Osteocyte (in vitro differentiated cells): ENCODE data around the genes SPATS2 and AQP6.

GRCh38 chr12:49059275-49059479 is 1.4 kb downstream of the KMT2D start:
- PRO-cap: no peak

- PRO-cap: no peak
Measured at GRCh38 chr12:49103685-49104564, 6.7 kb downstream of the LMBR1L start.

GRCh38 chr12:49128438-49129226 is 2.6 kb downstream of the TUBA1B start:
- PRO-cap: no peak

DNA sequence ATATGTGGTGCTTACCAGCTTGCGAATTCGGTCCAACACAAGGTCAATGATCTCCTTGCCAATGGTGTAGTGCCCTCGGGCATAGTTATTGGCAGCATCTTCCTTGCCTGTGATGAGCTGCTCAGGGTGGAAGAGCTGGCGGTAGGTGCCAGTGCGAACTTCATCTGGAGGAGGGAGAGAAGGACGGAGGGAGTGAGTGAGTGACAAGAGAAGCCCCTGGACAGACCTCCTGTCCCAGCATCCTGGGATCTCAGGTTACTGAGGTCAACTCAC is 2.0 kb downstream of the TUBA1B start:
- PRO-cap: no peak

- PRO-cap: no peak
Measured at GRCh38 chr12:49161246-49161715, 27.6 kb downstream of the TUBA1A start.

DNA sequence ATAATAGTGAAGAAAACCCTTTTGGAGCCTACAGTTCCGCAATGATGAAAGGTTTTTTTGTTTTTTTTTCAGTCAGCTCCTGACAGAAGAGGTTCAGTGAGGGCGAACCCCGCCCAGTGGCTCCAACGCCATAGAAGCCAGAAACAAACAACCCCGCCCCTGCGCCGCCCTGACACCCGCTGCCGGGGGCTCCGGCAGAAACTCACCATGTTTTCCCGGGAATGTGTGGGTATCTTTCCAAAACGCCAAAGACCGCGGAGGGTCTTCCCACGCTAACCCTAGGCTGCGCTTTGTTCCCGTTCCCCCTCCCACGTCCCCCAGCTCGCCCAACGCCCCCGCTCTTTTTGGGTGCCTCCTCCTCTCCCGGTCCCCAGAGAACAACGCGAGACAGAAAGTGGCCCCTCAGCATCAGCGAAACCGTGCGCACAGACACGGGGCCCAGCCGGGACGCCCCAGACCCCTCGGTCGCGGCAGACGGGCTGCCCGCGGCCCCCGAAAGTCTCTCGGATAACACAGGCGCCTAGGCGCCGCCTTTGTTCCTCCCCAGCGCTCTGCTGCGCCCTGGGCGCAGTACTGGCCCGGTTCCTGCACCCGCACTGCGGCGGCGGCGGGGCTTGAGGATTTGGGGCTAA is 553 bp downstream of the TUBA1A start:
- PRO-cap: bidirectional peak, plus-strand start at position 428 of the sequence, minus-strand start at position 285 of the sequence

DNA sequence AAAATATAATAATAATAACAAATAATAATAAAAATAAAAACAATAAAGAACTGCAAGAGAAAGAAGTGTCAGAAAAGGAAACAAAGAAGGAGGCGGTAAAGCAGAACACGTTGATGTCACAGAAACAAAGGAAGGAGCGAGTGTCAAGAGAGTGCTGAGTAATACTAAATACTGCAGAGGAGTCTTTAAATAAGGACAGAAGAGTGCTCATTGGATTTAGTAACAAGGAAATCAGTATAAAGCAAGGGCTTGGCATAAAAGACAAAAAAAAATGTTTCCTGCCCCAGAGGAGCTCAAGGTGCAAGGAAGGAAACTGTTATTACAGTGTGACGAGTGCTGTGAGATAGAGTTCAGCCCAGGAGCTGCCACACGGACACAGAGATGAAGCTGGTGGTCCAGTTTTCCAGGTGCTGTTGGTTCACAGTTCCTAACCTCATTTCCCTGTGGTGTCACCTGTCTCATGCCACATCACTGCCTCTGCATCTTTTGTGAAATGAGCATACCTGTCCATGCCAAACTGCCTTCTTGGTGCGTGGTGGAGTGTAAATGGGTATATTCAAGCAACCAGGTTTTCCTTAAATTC is 8.4 kb upstream of the TUBA1A start:
- PRO-cap: no peak

DNA sequence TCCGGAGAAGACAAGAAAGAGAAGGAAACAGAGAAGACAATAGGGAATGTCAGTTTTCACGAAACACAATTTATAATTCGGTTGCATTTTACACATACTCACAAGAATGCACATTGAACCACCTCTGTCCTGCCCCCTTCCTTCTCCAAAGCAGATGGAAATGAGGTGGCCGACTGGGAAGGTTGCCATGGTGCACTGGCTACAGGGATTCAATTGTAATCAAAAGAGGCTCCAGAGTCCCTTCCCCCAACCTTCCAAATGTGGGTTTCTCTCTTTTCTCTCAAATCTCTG is 9.9 kb upstream of the TUBA1A start:
- PRO-cap: no peak

DNA sequence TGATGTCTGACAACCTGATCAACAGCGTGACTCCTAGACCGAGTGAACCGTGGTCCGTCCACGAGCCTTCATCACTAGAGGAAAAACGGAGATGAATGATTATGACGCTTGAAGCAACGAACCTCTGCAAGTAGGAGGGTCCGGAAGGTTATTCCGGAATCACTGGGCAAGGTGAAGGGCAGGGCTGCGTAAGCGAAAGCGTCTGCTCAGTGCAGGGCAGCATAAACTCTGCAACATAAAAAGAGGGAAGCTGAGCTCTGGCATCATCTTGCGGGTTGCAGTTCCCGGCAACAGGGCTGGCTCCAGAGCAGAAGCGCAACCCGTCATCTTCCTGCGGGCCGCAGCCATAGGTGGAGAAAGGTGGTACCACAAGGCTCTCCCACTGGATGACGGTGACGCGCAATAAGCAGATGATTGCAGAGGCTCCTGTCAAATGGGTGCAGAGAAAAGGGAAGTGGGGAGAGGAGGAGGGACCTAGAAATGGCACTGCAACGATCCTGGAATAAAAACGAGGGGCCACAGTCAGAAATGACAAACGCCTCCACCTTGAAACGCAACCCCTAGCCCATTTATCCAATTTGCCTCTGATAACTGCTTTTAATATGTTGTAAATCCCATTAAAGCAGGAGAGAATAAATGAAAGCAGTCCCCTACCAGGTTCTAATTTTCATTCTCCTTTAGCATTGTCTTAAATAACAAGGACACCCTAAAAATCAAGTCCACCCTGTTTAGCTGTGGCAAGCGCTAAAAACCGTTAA is 31.1 kb upstream of the TUBA1C start:
- PRO-cap: no peak

DNA sequence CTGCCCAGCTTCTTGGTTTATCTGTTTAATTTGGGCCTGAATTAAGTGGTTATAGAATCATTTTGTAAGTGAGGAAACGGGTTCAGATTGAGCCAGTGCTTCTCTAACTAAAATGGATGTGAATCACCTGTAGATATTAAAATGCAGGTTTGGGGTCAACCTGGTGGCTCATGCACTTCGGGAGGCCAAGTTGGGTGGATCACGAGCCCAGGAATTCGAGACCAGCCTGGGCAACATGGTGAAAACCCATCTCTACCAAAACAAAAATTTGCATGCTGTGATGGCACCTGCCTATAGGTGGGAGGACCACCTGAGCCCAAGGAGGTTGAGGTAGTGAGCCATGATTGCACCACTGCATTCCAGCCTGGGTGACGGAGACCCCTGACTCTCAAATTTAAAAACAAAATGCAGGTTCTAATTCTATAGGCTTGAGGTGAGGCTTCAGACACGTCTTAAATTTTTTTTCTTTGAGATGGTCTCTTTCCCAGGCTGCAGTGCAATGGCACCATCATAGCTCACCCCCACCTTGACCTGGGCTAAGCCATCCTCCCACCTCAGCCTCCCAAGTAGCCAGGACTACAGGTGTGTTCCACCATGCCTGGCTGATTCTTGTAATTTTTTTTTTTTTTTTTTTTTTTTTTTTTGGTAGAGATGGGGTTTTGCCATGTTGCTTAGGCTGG is 8.9 kb downstream of the TUBA1C start:
- PRO-cap: no peak

DNA sequence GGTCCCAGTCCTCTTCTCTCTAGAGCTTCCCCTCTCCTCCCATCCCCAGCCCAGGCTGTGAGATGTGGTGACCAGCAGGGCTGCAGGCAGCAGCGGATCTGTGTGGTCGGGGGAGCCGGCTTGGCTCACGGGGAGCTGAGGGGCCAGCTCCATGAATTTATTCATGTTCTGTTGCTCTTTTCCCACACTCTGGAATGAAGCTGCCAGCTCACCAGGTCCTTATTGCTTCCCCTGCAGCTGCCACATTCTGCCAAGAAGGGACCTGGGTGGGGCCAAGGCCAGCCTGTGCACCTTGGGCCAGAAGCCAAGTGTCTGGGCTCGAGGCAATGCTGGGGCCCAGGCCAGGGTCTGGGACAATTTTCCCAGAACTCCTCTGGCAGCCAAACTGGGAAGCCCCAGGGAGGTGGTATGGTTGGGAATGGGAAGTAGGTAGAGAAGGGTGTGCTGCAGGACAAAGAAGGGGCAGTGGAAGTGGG is 2.5 kb upstream of the C1QL4 start:
- PRO-cap: no peak

- PRO-cap: no peak
Measured at GRCh38 chr12:49344641-49345903, 1.6 kb upstream of the DNAJC22 start.

DNA sequence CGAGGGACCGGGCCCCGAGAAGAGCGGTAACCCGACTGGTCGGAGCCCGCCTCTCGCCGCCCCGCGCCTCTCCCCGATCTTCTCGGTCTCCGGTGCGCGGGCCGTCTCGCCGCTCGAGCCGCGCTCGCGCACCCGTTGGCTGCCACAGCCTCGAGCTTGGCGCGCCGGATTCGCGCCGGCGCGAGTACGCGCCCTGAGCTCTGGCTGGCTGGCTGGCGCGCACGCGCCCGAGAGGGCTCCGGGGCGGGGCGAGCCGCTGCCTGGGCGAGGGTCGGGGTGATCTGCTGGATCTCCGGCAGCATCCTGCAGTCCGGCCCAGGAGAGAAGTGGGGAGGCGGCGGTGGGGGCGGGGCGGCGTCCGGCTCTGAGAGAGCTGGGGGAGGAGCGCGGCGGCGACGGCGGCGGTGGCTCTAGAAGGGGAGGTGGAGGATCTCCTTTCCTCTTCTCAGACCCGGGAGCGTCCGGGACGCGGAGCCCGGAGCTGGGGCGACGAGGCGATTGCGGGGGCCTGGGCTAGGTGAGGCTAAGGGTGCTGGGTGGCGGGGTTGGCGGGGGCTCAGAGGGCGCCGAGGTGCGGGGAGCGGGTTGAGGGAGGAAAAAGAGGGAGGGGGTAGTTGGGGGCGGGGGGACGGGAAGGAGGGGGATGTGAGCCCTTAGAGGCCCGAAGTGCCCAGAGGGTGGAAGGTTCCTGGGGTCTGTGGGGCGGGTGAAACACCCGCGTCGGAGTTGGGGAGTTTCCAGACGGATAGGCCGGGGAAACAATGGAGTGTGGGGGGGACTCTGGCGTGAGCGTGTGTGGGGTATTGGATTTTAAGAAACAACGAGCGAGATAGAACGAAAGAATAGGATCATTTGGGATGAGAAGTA is at the start of gene SPATS2:
SPATS2 (plus strand) TSS at position 392 of the 867 bp plus-strand sequence.
- PRO-cap: bidirectional peak, plus-strand start at position 308 of the sequence, minus-strand start at position 91 of the sequence; unidirectional peak, plus-strand start at position 656 of the sequence

DNA sequence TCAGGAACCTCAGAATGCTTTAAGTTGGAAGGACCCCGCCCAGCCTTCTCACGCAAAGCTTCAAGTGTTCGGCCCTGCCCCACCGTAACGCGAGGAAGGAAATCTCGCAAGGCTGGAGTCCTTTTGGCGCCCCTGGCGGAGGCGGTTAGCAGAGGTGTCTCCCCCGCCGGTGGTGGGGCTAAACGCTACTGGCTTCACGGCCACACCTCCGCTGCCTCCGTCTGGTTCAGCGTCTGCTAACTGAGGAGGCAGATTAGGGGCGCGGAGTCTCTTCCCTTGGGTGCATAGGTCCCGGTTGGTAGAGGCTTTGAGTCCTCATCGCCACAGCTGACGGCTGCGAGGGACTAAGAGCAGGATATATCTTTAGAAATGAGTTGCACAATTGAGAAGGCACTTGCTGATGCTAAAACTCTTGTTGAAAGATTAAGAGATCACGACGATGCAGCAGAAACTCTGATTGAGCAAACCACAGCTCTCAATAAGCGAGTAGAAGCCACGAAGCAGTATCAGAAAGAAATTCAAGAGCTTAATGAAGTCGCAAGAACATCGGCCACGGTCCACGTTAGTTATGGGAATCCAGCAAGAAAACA is 22.0 kb downstream of the SPATS2 start:
- PRO-cap: no peak

DNA sequence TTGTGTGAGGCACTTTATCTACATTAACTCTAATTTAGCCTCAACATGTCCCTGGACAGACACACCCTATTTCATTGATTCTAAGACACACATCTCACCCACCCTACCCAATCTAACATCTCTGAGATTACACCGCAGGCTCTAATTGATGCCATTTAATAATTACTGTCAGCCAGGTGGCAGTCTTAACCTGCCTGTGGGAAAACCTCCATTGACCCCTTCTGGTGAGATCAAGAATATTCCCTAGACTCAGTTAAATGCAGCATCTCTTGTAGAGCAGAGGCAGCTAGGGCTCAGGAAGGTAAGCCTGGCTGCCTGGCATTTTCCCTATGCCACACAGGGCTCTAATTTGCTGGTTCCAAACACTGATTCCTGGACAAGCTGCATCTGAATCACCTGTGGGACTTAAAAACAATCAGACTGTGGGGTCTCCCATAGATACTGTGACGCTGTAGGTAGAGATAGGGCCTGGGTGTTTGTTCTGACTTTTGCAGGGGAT is 14.4 kb downstream of the MCRS1 start:
- PRO-cap: no peak

- PRO-cap: no peak
Measured at GRCh38 chr12:49640131-49640729, 16.9 kb downstream of the PRPF40B start.

- PRO-cap: no peak
Measured at GRCh38 chr12:49649367-49650034, 26.1 kb downstream of the PRPF40B start.

GRCh38 chr12:49867170-49867503 is 24.2 kb upstream of the BCDIN3D start:
- PRO-cap: no peak

DNA sequence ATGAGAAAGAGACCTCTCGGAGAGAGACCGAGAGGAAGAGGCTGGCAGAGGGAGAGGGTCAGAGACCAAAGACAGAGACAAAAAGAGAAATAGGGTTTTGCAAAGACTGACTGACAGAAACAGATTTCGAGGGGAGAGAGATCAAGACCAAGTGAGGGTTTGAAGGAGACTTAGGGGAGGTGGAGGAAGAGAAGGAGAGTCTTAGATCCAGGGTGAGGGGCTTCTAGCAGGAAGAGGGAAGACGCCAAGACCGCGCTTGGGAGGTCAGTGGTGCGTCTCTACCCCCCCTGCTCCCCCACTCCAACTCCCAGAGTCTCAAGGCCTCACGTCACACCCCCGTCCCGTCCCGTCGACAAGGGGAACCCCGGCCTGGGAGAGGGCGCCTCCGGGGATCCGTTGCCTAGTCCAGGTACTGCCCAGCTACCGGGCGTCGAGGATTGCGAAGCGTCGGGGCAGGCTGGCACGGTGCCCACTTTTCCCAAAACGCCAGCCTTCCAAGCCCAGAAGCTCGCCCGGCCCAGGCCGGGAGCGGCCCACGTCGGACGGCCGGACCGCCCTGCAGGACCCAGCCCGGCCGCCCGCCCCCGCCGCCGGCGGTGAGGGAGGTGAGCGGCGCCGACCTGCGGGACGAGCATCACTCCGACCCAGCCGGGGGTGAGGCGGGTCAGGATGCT is 804 bp upstream of the AQP5 start:
- PRO-cap: no peak

- PRO-cap: no peak
Measured at GRCh38 chr12:49972722-49973152, at the start of gene AQP6. Gene AQP6 (plus strand): TSS chr12:49972947.